SJSA1 (cell line): ENCODE measurements around the genes RELCH and TNFRSF11A.

DNA sequence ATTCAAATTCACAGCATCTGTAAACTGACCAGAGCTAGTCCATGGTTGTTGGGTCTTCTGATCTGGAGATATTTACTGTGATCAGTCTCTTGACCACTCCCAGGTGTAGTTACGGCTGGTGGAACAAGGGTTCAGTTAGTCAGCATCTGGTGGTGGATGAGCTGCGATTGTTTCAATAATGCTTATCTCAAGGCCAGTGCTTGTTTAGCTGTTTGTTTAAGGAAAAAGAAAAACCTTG lies 80.5 kb downstream of the PMAIP1 start:
- RAMPAGE, long total RNA = no peak

DNA sequence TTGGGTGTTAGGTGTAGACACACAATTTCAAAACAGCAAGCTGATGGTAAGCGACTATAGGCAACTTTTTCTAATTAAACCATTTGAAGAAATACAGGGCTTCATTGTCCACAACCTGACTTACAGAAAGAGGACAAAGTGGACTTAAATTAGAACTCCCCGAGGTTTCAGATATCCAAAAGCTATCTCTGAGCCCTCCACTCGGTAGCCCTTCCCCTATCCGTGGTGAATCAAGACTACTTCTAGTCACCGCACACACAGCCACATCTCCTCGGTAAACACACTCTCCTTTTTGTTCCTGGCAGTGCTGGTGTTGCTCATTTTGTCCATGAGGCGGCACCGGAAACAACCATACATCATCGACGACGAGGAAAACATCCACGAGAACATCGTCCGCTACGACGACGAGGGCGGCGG lies 220.7 kb downstream of the CDH20 start:
- RAMPAGE, long total RNA = no peak

DNA sequence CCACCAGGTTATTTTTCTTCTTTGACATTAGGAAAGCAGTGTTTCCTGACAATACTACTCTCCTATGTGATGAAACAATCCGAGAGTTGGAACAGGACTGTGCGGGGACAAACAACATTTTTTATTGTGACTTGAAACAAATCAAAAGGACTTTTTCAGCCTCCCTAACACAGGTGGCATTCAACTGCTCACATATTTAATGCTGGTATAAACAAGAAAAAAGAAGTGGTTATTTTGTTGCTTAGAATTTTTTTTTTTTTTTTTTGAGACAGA lies 237.1 kb downstream of the RNF152 start:
- RAMPAGE, long total RNA = no peak

- RAMPAGE, long total RNA = no peak
Measured at GRCh38 chr18:61743112-61743488, 149.7 kb downstream of the RNF152 start.

DNA sequence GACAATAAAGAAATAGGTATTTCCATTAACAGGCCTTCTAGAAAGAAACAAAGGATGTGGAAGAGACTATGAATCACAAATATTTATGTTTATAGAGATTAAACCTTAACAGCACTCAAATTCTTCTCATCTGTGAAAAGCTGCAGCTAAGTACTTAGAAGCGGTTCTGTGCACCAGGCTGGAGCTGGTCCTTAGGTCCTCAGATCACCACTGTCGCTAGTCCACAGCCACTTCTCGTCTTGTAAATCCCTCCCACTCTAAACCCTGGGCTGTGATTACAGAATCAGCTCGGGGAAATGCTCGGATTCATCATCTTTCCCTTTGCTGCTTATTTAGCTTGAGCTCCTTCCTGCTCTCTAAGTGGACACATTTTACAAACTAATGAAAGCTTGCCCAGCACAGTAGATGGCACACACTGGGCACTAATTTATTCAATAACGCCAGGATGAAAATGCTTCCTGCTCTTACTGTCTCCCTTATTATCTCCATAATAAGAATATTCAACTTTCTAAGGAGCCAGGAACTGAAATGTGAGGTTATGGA lies 61.7 kb downstream of the RNF152 start:
- RAMPAGE, long total RNA = no peak

DNA sequence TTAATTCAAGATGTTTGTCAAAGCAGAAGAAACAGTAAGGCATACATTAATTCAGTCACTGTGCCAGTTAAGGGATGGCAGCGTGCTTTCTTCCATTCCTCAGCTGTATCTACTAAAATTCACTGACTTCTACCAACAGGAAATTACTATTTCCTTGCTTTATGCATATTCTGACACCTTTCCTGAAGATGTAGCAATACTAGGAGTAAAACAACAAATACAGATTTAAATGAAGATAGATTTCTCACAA lies 59.9 kb downstream of the RNF152 start:
- RAMPAGE, long total RNA = no peak

GRCh38 chr18:61893948-61895015 lies 1.5 kb upstream of the RNF152 start:
- RAMPAGE, long total RNA = no peak

DNA sequence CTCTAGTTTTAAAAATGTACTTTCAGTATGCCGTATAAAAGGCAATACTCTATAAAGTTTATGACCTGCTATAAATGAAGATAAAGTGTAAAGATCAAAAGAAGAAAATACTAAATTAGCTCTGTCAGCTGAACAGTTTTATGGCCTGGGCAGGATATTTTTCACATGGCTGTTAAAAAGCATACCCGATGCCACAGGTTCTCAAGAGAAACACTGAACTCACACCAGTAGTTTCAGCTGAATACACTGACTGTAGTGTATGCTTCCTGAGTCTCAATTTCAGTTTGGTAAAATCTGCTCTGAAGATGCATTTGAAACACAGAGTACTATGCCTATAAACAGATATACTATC lies 126.0 kb downstream of the PIGN start:
- RAMPAGE, long total RNA = no peak

DNA sequence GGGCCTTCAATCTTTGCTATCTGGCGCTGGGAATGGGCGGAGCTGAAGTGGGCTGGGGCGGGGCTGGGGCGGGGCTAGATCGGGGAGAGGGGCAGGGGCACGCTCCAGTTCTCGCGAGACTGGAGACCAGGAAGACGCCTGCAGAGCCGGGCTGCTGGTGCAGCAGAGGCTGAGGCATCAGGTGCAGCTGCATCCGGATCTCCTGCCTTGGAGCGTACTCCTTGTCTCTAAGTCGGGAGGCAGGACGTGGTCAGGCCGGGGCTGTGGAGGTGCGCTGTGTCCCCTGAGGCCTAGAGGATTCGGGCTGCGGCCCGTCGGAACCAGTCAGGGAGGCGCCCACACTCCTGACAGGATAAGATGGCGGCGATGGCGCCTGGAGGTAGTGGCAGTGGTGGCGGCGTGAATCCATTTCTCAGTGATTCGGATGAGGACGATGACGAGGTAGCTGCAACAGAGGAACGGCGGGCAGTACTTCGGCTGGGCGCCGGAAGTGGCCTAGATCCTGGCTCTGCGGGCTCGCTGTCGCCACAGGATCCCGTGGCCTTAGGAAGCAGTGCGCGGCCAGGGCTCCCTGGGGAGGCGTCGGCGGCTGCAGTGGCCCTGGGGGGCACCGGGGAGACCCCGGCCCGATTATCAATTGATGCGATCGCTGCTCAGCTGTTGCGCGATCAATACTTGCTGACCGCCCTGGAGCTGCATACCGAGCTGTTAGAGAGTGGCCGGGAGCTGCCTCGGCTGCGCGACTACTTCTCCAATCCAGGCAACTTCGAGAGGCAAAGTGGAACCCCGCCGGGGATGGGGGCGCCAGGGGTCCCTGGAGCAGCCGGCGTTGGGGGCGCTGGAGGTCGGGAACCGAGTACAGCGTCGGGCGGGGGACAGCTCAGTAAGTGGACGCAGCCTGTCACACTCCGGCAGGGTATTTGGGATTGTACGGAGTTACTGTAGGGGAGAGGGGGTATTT lies at the start of gene RELCH:
RELCH (plus strand) TSS at position 107 of the 961 bp plus-strand sequence.
- RAMPAGE, long total RNA = no peak

GRCh38 chr18:62324540-62325721 lies at the start of gene TNFRSF11A:
TNFRSF11A (plus strand) TSS chr18:62325310.
- RAMPAGE, long total RNA = no peak

GRCh38 chr18:62497394-62497703 lies 25.5 kb upstream of the ZCCHC2 start:
- RAMPAGE, long total RNA = no peak

GRCh38 chr18:62510769-62511285 lies 12.0 kb upstream of the ZCCHC2 start:
- RAMPAGE, long total RNA = no peak

DNA sequence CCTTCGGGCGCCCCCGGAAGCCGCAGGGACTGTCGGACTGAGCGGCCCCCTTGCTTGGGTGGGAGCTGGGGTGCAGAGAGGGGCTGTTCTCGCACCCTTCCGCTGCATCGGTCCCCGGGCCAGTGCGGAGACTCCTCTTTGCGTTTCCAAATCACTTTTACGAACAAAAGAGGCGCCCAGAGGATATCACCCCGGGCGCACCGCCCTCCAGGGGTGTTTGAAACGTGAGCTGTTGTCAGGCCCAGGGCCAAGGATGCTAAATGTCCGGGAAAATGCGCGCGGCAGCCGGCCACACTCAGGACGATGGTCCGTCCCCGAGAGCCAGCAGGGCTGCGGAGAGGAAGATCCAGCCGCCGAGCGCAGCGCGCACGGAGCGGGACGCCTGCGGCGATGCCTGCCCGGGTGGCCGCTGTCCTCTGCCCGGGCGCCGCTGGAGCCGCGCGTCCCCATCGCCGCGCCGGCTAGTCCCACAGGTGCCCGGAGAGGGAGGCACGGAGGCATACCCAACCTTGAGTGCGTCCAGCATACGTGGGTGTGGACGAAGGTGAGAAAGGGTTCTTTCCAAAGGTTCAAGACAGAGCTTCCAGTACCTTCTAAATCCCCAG lies 73.8 kb downstream of the ZCCHC2 start:
- RAMPAGE, long total RNA = no peak

GRCh38 chr18:62610725-62611381 lies 88.0 kb downstream of the ZCCHC2 start:
- RAMPAGE, long total RNA = no peak

DNA sequence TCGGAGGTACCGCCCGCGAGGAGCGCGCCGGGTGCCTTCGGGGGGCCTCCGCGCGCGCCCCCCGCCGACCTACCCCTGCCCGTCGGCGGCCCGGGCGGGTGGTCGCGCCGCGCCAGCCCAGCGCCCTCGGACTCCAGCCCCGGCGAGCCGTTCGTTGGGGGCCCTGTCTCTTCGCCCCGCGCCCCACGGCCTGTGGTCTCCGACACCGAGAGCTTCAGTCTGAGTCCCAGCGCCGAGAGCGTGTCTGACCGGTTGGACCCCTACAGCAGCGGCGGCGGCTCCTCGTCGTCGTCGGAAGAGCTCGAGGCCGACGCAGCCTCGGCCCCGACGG lies 1.1 kb downstream of the PHLPP1 start:
- RAMPAGE, long total RNA = no peak

GRCh38 chr18:62751137-62751924 lies 36.0 kb downstream of the PHLPP1 start:
- RAMPAGE, long total RNA = no peak

DNA sequence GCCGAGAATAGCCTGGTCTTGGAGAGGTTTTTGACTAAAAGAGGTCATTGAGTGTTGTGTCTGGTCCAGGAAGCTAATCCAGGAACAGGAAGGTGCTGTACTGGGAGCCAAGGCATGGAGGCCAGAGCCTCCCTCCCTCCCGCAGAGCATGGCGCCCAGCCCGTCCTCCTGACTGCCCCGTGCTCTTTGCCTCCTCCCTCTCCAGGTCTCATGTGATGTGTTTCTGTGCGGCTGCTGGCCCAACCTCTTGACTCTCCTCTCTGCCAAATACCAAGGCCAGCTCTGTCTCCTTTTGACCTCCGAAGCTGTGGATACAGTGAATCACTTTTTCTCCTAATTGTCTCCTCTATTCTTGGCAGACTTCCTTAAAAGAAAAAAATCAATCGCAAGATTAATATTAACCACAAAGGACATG lies 284.0 kb downstream of the PHLPP1 start:
- RAMPAGE, long total RNA = no peak

GRCh38 chr18:63182319-63182645 lies 137.3 kb downstream of the BCL2 start:
- RAMPAGE, long total RNA = no peak

- RAMPAGE, long total RNA = no peak
Measured at GRCh38 chr18:63236923-63237590, 82.5 kb downstream of the BCL2 start.

GRCh38 chr18:63284023-63284863 lies 35.3 kb downstream of the BCL2 start:
- RAMPAGE, long total RNA = no peak